Non-pigmented ciliary epithelial cell (primary cell): Measurements from ENCODE around the genes LRPAP1 and TBC1D14.

GRCh38 chr4:3531869-3532850 is at the start of gene LRPAP1:
LRPAP1 (minus strand) TSS chr4:3532422.
- RRBS, result 2% methylated on average over 26 of the region's 95 CpGs

GRCh38 chr4:3984647-3985206 is 218.5 kb downstream of the ADRA2C start:
- RRBS, result no CpG with 5 or more reads among the region's 14 CpGs

DNA sequence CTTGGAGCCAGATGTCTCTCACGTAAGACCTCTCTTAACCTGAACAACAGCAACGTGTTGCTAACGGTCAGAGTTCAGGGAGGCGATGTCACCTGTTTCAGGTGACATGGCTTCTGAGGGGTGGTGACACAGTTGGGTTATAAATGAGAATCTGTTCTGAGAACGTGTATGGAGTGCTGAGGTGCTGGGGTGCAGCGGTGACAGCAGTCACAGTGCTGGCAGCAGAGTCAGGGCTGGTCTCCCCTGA is 2.6 kb downstream of the NSG1 start:
- RRBS, result no CpG with 5 or more reads among the region's 6 CpGs

- RRBS, result no CpG with 5 or more reads among the region's 6 CpGs
Observed at GRCh38 chr4:4480728-4481579, 60.9 kb downstream of the STX18 start.

DNA sequence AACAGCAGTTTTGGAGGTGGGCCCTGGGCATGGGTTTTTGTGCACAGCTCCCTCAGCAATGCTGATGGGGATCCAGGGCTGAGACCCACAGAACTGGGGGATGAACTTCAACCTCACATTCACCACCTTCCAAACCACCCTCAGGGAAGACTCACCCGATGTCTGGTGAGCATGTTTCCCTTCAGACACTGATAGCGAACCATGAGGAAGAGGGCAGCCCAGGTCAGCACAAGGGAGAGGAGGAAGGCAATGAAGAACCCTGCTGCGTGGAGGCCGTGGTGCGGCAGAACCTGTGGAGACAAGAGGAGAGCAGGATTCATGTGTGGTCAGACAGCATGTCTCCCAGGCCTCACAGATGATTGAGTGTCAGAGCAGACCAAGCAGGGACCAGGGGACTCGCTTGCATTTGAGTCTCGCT is 43.0 kb downstream of the EVC2 start:
- RRBS, result no CpG with 5 or more reads among the region's 7 CpGs

DNA sequence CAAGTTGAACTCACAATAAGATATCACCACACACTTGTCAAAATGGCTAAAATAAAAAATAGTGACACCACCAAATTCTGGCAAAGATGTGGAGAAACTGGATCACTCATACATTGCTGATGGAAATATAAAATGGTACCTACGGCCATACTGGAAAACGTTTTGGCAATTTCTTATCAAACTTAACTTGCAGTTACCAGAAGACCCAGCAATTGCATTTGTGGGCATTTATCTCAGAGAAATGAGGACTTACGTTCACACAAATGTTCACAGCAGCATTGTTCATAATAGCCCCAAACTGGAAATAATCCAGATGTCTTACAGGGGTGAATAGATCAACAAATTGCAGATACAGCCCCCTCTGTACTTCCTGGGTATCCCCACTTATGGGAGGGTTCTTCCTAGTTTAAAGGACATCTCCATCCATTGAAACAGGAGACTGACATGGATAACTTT is 29.9 kb downstream of the EVC start:
- RRBS, result no CpG with 5 or more reads among the region's 3 CpGs

GRCh38 chr4:5783268-5783631 is 72.2 kb downstream of the EVC start:
- RRBS, result no CpG with 5 or more reads among the region's 6 CpGs

DNA sequence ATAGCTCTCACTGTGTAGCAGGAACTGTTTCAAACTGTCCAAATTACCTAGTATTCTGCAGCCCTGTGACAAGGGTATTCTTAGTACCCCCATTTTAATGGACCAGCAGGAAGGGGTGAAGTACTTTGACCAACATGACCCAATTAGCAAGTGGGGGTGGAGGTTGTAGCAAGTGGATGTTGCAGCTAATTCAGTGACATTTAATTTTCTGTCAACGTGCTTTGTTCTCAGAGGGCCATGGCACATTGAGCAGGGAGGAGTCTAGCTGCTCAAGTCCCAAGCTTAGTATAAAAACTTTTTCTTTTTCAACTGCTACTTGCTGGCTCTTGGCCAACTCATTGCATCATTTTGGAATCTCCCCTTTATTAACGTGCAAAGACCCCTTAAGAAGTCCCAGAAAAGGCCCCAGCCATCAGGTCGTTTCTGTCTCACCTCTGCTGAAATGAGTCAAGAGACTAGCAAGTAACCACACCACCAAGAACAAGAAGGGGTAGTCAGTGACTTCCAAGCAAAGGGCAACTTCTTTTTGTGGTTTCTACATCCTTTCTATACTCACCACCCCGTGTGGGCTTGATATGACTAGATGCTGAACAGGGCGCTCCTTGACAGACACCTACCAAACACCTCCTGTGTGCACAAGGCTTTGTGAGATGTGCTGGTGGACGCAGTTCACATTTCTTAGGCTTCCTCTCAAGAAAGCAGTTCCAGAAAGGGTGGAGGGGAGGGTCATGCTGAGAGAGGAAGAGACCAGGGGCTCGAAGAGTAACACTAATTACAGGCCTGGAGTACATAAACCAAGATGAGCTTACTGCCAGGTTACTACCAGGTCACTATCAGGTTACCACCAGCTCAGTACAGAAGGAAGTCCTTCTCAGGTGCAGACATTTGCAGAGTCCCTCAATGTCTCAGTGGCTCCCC is 19.5 kb downstream of the JAKMIP1 start:
- RRBS, result no CpG with 5 or more reads among the region's 7 CpGs

- RRBS, result no CpG with 5 or more reads among the region's 7 CpGs
Observed at GRCh38 chr4:6273078-6273536, 3.5 kb downstream of the WFS1 start.

GRCh38 chr4:6423880-6424229 is 48.6 kb downstream of the PPP2R2C start:
- RRBS, result 48% methylated on average over 3 of the region's 4 CpGs

GRCh38 chr4:6642432-6643131 is 2.1 kb downstream of the MRFAP1 start:
- RRBS, result no CpG with 5 or more reads among the region's 6 CpGs

DNA sequence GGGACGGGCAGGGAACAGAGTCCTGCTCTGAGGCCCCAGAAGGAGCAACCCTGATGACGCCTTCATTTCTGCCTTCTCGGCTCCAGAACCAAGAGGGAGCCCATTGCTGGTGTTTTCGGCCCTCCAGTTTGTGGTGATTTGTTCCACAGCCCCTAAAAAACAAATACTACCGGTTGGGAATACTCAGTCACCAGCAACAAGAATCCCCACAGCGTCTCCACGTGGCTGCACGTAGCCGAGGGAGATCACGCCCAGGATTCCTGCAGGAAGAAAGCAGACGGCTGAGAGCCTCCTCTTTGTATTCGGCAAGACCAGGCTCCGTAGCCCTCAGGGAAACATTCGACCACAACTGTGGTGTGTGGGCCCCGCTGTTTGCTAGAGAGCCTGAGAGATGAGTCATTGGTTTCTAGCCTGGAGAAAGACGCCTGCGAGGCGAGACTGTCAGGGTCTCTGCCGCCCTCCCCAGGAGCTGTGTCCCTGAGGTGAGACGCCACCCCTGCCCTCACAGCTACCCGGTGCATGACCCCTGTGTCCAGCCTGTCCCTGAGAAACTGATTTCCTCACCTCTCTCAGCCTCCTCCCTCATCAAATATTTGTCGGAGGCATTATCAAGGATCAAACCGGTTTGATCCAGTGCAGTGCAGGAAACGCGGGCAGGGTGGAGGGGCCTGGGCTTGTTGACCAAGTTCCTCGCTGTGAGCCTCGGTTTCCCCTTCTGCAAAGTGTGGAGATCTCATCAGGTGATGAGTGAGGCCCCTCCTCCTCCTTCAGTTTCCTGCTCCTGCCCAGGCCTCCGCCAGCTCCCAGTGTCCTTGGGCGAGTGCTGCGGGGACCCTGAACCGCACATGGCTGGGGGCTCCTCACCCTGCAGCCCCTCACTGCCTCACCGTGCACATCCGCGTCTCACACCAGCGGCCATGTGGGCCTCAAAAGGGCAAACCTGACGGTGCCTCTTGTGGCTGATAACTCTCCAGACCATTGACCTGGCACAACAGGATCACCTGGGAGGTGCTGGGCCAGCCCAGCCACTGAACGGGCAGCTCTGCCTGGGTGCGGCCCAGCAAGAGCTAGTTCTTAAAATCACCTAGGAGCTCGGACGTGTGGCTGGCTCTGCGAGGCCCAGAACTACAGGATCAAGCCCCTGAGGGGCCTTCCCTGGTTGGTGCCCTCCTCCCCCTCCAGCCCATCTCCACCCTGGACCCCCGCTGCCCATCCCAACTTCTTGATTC is 4.5 kb upstream of the S100P start:
- RRBS, result 40% methylated on average over 3 of the region's 42 CpGs

DNA sequence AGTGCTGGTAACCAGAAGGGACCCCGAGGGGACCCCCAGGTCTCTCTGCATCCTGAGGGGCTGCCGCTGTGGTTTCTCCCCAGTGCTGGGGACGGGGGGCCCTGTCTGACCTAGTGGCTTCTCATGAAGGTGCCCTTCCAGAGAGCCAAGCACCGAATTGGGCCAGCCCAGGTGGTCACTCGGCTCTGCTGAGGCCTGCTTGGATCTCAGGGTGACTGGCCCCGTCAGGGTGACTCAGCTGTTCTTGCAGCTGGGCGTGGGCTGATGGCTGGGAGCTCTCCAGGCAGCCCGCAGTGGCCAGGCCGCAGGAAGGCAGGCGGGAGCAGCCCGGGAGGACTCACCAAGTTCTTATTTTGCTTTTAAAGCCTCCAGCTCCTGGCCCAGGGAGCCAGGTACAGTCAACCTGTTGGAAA is 16.6 kb downstream of the BLOC1S4 start:
- RRBS, result no CpG with 5 or more reads among the region's 11 CpGs

DNA sequence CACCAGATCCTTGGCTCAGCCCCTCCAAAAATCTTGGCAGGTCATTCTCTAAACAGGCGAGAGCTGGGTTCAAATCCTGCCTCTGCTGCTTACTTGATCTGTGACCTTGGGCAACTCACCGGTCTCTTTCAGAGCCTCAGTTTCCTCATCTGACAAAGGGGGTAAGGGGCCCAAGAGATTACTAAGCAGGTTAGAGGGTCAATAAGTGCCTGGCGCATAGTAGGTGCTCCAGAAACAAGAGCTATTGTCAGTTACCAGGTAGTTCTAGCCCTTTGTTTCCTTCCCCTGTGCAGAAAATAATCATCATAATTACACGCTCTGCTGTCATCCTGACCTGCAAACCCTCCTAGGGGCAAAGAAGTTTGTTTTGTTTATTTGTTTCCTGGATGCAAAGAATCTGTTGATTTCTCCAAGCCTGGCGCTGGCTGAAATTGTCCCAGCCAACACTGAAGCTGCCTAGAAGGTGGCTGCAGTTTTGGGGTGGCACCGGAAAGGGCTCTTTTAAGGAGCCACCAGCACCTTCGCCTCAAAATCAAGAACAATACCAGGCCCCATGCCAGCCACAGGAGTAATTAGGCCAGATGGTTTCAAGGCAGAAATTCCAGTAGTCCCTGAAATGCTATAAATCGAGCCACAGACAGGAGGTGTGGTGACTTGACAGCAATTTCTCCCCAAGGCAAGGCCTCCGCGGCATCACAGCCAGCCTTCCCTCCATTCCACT is 10.2 kb upstream of the KIAA0232 start:
- RRBS, result no CpG with 5 or more reads among the region's 10 CpGs

GRCh38 chr4:6793827-6794997 is 11.7 kb downstream of the KIAA0232 start:
- RRBS, result no CpG with 5 or more reads among the region's 14 CpGs

DNA sequence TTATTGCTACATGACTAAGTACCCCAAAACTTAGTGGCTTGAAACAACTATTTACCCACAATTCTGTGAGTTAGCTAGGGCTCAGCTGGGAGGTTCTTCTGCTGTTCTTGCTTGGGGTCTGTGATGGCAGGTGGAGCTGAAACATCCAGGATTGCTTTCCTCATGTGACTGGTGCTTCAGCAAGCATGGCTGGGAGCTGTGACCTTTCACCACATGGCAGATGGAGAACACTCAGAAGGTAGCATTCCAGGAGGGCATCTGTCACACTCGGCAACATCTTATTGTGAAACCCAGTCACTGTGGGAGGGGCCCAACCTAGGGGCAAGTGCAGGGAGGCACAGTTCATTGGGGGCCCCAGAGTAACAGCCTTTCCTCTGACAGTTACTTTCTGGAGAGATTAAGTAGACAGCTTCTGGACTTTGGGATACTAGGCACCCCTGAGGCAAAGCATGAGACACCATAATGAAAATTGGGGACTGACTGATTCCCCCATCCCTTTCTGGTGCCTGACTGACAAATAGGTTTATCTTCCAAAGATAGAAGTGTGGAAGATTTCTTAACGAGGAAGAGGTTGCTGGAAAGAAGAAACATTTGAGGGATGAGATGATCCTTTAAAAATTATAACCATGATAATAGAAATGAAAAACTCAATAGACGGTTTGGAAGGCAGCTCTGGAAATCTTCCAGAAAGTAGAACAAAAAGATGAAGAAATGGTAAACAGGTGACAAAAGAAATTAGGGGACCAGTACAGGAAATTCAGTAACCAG is 56.8 kb upstream of the TBC1D14 start:
- RRBS, result no CpG with 5 or more reads among the region's 3 CpGs

GRCh38 chr4:6856137-6856405 is 53.6 kb upstream of the TBC1D14 start:
- RRBS, result no CpG with 5 or more reads among the region's 3 CpGs

GRCh38 chr4:6908124-6908830 is 1.3 kb upstream of the TBC1D14 start:
- RRBS, result no CpG with 5 or more reads among the region's 15 CpGs

- RRBS, result 2% methylated on average over 59 of the region's 128 CpGs
Observed at GRCh38 chr4:6909551-6910385, at the start of gene TBC1D14. TBC1D14 (plus strand) TSS chr4:6909826.